Airway epithelial cell (primary cell): ENCODE measurements around a stretch of chr12.

- RAMPAGE, long total RNA: no peak
Measured at GRCh38 chr12:113415967-113416443, 6.2 kb upstream of the SDSL start.

- RAMPAGE, long total RNA: no peak
Measured at GRCh38 chr12:114369136-114369483, 36.8 kb downstream of the TBX5 start.

- RAMPAGE, long total RNA: no peak
Measured at GRCh38 chr12:114409457-114410027, 3.6 kb upstream of the TBX5 start.

- RAMPAGE, long total RNA: no peak
Measured at GRCh38 chr12:114655773-114656610, 28.0 kb downstream of the TBX3 start.

GRCh38 chr12:114683649-114683800 is 450 bp downstream of the TBX3 start:
- RAMPAGE, long total RNA: no peak

DNA sequence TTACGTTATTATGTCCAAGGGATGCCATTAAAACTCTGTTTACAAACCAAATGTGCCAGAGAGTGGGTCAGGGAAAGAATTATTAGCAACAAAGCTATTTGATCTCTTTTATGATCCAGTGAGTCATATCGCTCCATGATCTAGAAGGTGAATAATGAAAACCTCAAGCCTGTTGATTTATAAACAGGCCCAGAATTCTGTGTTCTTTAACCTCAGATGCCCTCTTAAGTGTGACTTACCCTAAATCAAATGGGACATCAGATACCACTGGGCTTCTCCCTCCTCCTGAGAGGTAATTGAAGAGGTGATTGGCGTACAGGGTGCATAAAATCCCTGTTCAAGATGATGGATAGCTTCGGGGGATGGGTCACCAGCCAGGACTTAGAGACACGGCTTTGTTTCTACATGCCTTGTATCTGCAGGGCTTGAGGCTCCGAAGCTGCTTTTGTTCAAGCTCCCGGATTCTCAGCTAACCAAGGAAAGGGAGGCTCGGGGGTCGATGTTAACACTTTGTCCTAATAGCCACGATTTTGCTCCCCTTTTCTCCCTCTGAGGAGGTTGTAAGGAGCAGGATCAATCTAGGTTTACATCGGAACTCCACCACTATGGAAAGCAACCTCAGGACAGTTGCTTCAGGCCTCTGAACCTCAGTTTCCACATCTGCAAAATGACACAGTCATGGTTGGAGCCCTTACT is 230.5 kb upstream of the TBX3 start:
- RAMPAGE, long total RNA: no peak

DNA sequence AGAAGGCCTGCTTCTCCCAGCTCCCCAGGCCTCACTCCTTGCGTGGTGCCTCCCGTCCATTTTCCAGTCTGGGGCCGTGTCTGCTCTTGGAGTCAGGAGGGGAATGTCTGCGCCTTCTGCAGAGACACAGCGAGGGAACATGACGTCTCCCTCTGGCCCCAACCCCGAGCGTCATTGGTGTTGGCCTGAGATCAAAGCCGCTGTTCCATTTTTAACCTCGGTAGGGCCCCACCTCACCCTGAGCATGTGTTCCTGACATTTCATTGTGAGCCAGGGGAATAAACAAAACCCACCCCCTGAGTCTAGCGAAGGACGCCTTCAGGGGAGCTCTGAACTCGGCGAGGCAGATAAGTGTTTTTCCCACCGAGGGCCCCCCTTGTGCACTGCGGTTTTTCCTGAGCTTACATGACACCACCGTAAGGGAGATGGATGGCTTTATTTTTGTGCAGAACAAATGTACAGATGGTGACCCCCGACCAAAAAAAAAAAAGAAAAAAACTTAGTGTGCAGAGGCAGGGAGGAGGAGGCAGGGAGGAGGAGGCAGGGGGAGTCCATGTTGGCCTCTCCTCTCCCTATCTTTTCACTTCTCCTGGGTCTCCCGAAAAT is 269.0 kb upstream of the TBX3 start:
- RAMPAGE, long total RNA: no peak

DNA sequence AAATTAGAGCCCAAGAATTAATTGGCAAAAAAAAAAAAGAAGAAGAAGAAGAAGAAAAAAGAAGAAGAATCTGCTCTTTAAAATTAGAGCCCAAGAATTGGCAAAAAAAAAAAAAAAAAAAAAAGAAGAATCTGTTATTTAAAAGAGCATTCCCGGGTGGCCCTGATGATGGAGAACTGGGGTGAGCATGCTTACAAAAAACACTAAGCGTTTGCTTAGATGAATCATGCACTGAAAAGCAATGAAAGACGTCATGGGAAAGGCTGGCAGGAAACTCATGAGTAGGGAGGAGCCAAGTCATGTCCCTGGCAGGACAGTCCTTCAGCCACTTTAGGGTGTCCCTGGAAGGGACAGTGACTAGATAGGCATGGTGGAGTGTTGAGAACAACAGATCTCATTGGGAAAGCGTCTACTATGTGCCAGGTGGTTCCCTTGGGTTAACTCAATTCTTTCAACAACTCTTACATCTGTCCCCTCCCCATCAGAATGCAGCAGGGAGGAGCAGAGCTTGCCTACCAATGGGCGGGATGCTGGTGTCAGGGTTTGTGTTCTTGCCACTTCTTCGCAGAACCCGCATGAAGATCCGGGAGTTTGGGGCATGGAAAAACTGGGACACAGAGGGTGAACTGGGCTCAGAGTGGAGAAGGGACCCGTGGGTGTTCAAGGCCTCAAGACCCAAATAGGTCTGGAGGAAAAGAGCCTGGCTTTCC is 653.7 kb upstream of the TBX3 start:
- RAMPAGE, long total RNA: no peak

- RAMPAGE, long total RNA: no peak
Measured at GRCh38 chr12:115341249-115342023, 657.5 kb upstream of the TBX3 start.

GRCh38 chr12:115660412-115660985 is 617.0 kb downstream of the MED13L start:
- RAMPAGE, long total RNA: no peak

DNA sequence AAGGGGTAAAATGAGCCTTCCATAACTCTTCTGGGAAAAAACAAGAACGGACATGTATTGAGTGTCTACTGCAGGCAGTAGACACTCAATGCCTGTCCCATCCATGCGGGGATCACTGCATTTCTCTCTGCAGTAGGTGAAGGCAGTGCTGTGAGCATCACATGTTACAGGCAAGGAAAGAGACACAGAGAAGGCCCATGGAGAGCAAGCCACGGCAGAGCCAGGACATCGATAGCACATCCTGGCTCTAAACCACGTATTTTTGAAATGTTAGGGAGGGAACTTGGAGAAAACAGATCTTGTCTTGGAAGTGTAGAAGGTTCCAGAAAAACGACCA is 328.4 kb downstream of the MED13L start:
- RAMPAGE, long total RNA: no peak

DNA sequence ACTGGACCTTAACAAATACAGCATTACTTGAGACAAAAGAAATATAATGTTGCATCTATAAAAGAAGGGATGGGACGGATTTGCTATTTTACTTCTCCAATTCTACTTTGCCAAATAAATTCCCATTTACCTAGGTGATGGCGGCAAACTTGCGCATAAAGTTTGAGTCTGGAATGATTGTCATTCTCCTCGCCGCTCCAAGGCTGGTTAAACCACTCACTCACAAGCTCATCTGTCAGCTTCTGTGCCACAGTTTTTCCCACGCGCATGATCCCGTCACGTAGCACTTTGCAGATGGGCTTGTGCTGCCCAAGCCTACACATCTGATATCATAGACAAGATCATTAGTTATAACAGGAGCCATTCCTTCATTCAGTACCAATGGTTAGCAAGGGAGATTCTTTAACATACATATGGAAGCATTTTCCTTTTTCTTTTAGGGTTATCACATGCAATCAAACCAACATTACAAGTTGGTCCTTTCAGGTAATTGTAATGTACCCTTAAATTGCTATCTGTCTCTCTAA is 293.4 kb downstream of the MED13L start:
- RAMPAGE, long total RNA: no peak

DNA sequence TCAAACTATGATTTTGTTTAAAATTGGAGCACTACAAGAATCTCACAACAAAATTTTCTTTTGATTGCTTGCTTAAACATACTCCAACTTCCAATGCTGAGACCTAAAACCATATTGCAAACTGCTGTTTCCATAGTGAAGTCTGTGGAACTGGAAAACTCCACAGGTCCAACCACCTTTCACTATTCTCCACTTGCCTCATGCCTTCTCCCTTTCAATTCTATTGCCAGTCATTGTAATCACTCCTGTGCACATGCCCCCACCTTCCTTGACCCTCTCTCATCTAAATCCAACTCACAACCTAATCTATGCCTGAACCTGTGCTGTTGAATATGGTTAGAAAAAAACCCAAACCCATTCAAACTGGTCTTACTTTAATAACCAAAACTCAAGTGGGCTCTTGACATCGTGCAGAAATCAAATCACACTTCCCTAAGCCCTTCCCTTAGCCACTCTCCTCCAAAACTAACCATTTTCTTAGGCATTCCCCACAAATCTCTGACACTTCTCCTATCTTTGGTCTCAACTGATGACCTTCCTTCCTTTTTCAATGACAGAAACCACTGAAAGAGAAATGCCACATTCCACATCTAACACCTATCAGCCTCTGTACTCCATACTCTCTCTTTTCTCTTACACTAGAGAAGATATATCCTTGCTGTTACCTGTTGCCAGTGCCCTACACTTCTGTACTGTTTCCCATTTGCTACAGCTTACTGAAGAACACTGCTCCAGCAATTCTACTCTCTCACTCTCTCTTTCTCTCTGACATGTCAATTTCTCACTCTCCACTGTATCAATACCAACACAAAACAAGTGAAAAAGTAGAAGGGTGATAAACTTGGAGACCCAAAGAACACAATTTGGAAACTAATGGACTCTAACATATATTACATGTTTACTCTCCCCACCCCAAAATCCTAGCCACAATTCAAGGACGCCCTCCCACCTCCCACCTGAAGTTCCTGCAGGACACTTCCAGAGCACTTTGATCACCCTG is 95.3 kb downstream of the MED13L start:
- RAMPAGE, long total RNA: no peak

GRCh38 chr12:116223868-116224643 is 53.4 kb downstream of the MED13L start:
- RAMPAGE, long total RNA: no peak

DNA sequence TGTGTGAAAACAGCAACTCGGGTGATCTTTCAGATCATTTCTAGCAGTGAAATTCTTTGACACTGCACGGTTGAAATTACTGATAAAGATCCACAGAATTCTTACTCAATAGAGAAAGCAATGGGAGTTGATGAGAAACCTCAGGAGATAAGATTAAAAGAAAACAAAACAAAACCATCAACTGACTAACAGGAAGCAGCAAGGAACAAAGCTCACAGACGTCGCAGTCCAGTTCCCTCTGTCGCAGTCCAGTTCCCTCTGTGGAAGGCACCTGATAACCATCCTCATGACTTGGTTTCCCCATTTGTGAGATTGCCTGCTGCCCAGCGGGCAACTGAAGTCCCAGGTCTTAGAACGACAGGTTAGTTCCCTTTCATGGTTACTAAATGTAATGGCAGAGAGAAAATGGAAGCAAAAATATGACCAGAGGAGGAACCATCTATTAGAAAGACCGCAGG is 4.9 kb upstream of the MED13L start:
- RAMPAGE, long total RNA: no peak

DNA sequence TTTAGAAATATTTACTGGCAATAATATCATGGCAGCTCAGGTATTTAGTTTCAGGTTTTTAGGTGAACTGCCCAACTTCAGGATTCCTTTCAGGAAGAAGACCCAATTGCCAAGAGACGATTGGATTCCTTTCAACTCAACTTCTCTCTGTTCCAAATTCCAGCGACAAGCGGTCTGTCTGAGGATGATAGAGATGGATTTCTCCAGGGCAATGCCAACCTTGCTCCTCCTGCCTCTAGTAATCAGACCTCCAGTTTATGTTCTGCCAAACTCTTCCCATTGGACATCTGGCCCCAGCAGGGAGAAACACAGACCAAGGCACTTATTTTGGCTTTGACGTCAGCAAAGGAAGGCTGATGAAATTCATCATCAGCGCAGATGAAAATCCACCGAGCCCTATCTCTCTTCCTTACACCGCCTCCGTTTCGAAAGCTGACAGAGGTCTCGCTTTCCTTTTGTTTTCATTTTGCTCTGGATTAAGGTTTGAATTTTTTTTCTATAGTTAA is 35.6 kb upstream of the MED13L start:
- RAMPAGE, long total RNA: no peak

GRCh38 chr12:116390376-116391292 is 113.1 kb upstream of the MED13L start:
- RAMPAGE, long total RNA: no peak

- RAMPAGE, long total RNA: no peak
Measured at GRCh38 chr12:116426173-116426871, 132.9 kb upstream of the MAP1LC3B2 start.

DNA sequence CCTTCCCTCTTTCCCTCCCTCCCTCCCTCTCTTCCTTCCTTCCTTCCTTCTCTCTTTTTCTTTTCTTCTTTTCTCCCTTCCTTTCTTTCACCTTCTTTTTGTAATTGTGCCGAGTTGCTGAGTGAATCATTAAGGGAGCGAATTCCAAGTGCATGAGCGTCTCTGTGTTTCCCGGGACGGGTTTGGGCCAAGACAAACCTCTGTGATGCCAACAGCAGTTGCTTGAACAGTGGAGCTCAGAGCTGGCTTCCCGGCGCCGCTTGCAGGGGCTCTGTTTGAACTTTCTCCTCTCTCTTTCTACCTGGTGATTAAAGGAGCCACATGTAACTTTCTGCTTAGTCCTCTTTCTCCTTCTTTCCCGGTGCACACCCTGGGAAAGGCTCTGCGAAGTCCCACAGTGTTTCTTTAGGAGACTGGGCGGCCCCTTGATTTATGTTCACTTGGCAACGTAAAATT is 33.7 kb upstream of the MAP1LC3B2 start:
- RAMPAGE, long total RNA: no peak

GRCh38 chr12:116528932-116529504 is 30.2 kb upstream of the MAP1LC3B2 start:
- RAMPAGE, long total RNA: no peak